Mammary microvascular endothelial cell (primary cell): ENCODE data around the gene SASH1.

GRCh38 chr6:147321200-147321557, 117.0 kb downstream of the STXBP5 start:
- RAMPAGE, long total RNA: no peak

DNA sequence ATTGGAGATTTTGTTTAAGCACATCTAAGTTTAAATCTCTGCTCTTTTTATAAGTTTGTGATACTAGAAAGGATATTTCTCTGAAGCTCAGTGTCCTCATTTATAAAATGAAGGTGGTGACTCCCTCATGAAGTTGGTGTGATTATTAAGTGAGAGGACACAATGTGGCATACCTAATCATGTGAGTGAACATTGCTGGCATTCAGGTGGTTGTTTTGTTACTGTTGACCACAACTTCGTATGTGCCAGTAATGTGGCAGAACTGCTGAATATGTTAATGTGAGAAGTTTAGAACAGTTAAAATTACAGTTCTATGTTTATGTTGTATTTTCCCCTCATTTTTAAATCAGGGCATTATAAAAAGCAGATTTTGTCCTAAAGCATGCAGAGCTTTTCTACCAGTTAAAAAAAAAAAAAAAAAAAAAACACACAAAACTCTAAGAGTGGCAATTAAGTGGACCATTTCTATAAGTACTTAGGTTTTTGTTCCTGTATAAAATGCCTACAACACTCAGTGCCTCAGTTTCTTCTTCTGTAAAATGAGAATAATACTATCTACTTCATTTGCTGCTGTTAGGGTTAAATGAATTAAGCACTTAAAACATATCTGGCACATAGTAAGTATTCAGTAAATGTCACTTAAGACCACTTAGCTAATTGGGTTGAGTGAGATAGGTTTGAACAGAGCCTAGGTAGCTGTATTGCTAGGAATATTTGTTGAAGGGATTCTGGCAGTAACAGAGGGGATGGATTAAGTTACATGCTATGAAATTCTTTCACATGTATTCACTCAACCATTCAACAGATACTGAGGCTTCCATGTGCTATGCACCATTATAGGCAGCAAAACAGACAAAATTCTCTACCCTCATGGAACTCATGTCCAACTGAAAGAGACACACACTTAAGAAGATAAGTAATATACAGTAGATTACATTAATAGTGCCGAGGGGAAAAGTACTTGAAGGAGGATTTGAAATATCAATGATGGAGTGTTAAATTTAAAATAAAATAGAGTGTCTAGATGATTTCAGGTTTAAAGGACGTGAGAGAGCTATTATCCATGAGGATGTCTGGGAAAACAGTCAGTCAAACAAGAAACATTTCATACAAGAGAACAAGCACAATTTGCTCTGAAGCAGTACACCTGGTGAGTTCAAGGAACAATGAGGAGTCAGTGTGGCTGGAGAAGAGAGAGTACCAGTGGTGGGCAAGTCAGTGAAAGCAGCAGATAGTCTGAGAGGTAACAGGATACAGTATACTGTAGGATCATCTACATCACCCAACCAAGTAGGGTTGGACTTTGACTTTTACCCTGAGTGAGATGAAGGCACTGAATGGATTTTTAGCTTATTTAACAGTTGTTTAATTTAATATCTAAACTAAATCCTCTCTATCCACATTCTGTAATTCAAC, 127.7 kb downstream of the STXBP5 start:
- RAMPAGE, long total RNA: no peak

DNA sequence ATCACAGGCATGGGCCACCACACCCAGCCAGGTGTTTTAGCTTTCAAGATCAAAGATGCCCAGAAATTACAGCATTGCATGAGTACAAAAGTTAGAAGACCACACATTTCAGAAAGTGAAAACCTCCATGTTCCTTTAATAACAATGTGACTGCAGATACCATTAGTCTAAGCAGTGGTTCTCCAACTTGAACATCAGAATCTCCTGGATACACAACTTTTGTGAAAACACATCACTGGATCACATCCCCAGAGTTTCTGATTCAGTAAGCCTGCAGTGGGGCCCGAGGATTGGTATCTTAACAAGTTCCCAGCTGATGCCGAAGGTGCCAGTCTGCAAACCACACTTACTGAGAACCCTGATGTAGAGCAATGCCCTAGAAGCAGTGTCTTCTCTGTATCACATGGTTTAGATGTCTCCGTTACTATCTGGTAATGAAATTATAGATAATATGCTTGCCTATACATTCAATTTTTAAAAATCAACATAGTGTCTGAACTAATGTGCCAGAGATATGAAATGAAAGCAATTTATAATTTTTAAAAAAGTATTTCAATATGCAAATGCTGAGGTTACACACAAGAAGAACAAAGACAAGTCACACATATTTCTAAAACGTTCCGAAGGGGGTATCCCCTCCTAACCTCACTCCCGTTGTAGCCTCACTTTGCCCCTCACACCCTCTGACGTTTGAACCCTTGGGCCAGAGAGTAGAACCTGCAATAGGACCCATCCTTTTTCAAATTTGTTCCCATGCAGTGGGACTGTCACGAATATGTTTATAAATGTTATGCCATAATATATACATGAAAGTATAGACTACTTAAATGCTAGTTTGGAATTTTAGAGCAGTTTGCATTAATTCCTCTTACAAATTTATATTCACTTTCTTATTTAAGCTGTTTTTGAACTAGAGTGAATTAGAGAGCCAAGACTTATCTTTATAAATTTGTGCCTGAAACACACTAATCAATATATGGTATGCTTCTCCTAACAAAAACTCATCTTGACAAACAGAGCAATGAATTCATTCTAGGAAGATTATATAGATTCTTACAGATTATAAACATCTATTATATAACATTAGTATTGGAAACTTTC, 115.4 kb upstream of the SAMD5 start:
- RAMPAGE, long total RNA: no peak

DNA sequence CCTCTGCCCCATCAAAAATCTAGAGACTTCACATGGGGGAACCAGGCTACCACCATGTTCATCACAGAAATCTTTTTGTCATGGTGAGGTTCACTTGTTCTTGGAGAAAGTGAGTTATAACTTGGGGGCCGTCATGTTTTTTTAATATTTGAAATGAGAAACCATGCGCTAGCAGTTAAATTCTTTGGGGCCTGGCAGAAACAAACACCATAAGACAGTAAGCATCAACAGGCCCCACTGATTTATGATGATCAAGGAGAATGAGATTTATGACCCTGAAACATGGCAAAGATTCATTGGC, 410.7 kb downstream of the SAMD5 start:
- RAMPAGE, long total RNA: no peak

DNA sequence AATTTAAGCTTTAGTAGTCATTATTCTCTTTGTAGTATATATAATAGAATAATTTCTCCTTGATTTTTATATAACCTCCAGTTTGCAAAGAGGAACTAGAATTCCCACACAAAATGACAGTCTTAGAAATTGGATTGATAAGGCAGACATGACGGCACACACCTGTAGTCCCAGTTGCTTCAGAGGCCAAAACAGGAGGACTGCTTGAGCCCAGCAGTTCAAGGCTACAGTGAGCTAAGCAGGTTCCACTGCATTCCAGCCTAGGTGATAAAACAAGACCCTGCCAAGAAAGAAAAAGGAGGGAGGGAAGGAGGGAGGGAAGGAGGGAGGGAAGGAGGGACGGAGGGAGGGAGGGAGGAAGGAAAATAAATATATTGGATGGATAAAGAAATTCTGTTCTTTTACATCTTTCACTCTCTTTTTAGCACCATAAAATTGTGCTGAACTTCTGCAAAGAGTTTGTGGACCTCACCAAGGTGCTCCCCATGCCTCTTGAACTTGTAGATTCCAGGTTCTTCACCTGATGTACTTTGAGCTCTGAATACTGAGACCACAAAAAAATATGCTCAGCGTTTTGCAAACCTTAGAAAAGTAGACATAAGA, 77.5 kb upstream of the SASH1 start:
- RAMPAGE, long total RNA: no peak

GRCh38 chr6:148271828-148272419, 70.7 kb upstream of the SASH1 start:
- RAMPAGE, long total RNA: no peak

DNA sequence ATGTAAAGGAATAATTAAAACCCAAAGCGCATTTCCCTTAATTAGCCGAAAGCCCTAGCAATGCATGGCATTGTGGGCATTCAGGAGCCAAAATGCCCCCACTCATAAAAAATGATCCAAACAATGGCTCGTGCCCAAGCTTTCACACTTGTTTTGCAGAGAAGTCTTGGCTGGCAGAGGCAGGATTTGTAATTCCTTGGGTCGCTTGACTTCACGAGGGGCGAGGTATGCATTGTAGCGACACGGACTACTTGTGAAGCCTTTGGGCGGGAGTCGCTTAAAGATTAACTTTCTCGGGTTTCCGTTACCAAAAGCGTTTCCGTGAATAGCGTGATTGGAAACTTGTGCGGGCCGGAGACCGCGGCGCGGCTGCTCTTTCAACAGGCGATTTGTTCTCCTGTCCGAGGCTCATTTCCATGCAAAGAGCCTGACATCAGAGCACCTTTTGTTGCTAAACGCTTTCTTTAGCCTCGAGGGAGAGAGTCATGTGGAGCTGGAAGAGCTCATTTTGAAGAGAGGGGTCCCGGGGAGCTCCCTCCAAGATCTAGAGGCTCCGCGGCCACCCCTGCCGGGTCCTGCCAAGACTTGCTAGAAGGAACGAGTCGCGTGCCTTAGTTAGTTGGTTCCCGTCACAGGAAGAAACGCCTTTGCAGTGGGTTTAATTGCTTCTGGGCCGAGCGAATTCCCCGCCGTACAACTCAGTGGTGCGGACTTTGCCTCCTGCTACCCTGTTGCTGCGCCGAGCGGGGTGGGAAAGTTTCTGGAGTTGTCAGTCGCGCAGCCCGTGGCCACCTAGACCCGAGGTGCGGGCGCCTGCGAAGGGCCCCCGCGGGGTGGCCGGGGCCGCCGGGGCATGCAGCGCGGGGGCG, at the start of gene SASH1:
TSS of gene SASH1 (plus strand) at position 751 of the 869 bp plus-strand sequence.
- RAMPAGE, long total RNA: no peak

DNA sequence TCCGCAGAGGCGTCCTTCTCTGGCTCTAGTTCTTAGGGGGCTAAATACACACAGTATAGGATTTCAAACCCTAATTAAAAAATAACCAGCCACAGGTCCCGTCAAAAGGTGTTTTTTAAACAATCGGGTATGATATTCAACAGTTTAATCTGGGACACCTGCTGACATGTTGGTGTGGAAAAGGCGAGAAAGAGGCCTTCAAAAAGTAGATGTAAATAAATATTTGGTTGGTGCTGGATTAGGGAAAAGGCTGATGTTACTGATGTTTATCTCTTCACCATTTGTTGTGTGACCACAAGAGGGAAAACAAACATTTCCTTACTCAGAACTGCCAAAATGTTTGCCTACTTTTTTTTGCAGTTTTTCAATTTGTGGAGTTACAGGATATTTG, 679 bp downstream of the SASH1 start:
- RAMPAGE, long total RNA: no peak

GRCh38 chr6:148455105-148455786, 112.6 kb downstream of the SASH1 start:
- RAMPAGE, long total RNA: no peak

DNA sequence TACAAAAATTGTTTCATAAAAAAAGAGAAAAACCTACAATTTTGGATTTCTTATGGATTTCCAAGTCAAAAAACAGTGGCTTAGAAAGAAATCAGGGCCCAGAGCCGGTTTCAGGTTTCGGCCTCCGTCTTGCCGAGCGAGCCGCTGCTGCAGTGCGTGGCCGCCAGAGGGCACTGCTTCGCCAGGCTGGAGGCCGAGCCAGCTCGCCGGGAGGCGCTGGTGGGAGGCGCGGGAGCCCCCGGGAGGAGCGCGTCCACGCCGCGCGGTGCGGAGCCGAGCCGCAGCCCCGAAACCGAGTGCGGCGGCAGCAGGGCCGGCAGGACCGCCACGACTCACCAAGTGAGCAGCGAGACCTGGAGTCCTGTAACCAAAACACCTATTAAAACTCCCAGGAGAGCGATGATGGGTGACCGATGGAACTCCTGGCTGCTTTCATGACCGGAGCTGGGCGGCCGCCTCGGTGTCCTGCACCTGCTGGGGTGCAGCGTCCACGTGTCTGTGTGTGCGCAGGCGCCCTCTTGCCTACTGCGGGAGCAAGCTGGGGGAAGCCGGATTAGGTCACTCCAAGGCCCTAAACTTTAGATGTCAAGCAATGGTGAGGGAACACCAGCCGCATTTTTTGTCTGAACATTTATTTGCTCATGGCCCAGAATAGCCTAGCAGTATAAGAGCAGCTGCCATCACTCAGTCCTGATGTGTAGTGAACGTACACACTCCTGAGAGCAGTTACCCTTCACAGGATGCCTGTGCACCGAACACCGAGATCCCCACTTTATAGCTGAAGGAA, 186.9 kb upstream of the UST start:
- RAMPAGE, long total RNA: no peak

GRCh38 chr6:148854841-148855303, 108.0 kb downstream of the UST start:
- RAMPAGE, long total RNA: no peak

GRCh38 chr6:148922964-148923345, 176.1 kb downstream of the UST start:
- RAMPAGE, long total RNA: no peak

DNA sequence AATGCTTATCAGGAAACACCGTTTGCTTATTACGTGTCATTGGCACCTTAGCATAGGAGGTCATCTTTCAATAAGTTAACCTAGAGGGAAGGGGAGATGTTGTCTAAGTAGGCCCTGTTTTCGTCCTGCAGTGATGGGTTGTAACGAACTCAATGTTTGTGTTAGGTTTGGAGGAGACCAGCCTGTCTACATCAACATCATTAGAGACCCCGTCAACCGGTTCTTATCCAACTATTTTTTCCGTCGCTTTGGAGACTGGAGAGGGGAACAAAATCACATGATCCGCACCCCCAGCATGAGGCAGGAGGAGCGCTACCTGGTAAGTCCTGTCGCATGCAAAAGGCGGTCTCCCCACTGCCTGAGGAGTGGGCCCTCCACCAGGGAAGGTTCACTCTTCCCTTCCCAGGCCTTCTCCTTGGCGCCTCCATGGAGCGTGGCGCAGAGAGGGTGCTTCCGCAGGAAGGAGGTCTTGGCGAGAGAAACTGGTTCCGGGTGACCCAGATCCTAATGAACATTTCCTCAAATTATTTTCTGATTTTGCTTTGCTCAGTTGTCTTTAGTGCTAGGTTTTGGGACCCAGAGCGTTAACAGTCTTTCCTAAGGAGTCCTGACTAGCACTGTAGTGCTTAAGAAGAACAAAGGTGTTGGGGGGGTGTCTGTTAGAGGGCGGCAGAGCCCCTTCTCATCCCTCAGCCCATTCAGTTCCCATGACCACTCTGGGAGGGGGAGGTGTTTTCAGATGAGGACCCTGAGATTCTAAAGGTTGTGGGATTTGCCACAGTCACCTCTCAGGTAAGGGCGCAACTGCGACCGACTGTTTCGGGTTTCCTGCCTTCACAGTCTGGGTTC, 217.6 kb downstream of the UST start:
- RAMPAGE, long total RNA: no peak

- RAMPAGE, long total RNA: no peak
These were observed 267.8 kb downstream of the UST start for GRCh38 chr6:149014345-149015376.

- RAMPAGE, long total RNA: no peak
These were observed 256.7 kb upstream of the TAB2 start for GRCh38 chr6:149060802-149061320.

DNA sequence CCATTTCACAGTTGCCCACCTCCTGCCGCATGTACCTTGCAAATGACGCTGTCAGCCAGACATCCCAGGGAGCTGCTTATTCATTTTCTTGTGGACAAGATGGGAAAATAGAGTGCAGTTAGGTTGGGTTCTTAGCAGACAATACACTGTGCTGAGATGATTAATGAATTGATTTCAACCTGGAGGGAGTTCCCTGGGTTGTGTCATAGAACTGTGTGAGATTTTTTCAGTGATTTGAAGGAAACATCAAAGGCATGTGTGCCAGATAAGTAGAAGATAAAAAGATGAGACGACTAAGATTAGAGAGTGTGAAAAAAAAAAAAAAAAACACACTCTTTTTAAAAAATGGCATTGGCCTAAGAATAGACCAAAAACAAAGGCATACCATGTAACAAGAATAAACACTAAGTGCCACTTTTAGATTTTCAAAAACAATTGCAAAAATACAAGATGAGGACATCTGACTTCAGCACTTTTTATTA, 82.9 kb upstream of the TAB2 start:
- RAMPAGE, long total RNA: no peak

DNA sequence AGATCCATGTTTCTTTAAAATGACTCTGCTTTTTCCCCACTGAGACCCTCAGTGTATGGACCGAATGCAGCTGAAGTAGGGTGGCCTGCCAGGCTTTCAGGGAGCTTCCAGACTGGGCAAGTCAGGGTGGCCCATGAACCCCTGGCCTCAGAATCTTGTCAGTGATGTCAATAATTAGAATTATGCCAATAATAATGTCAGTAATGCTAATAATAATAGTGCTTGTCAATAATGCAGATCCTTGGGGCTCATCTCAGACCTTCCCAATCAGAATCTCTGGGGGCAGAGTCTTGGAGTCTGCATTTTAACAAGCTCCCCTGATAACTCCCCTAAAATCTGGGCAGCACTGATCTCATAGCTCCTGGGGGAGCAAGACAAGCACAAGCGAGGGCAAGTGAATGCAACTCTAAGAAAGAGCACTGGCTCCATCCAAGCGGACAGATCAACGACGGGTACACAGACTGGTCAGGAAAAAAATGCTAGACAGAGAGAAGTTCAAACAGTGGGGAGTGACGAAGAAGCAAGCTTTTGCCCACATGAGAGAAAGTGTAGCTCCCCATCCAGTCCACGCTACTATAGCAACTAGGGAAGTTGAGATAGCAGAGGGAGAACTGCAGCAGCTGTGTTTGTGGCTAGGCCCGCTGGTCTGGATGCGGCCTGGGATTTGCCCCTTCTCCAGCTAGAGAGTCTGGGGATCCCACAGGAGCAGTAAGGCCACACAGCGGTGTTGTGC, 59.9 kb upstream of the TAB2 start:
- RAMPAGE, long total RNA: no peak

DNA sequence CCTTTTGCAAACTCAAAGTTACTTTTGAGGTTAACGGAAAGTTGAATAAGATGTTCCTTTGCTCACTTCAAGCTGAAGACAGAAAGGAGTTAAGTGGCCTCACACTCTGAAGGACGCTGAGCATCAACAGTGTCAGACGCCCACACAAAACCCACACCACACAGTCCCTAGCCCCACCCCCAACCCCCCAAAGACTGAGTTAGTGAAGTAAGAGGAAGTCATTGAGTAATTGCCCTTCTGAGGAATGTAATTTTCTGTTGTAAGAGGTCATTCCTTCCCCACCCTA, 45.8 kb upstream of the TAB2 start:
- RAMPAGE, long total RNA: no peak

DNA sequence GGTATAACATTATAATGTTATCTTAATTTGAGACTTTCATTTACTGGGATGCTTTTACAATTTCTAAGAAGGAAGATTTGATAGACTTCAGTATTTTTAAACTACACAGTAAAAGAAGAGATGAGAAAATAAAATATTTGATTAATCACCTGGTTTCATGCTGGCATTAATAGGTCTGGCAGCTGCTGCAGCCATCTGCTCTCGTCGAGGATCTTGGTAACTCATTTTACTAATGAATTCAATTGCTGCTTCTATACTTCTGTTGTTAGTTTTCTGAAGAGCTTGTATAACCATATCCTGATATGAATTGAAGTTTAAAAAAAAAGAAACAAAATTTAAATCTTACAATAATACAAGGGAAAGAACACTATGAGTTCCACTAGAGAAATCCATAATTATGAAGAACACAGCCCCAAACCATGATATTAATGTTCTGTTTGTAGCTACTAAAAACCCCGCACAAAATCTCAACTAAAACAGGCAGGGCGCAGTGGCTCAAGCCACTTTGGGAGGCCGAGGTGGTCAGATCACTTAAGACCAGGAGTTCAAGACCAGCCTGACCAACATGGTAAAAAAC, 22.9 kb downstream of the LATS1 start:
- RAMPAGE, long total RNA: no peak

- RAMPAGE, long total RNA: no peak
These were observed 53.4 kb downstream of the LRP11 start for GRCh38 chr6:149810372-149811491.